MCF 10A (cell line): ENCODE measurements around the genes YBX3 and TAS2R13.

GRCh38 chr12:10710497-10711262 is 12.4 kb downstream of the YBX3 start:
- PRO-cap: no peak
- RRBS: no CpG with 5 or more reads among the region's 2 CpGs

DNA sequence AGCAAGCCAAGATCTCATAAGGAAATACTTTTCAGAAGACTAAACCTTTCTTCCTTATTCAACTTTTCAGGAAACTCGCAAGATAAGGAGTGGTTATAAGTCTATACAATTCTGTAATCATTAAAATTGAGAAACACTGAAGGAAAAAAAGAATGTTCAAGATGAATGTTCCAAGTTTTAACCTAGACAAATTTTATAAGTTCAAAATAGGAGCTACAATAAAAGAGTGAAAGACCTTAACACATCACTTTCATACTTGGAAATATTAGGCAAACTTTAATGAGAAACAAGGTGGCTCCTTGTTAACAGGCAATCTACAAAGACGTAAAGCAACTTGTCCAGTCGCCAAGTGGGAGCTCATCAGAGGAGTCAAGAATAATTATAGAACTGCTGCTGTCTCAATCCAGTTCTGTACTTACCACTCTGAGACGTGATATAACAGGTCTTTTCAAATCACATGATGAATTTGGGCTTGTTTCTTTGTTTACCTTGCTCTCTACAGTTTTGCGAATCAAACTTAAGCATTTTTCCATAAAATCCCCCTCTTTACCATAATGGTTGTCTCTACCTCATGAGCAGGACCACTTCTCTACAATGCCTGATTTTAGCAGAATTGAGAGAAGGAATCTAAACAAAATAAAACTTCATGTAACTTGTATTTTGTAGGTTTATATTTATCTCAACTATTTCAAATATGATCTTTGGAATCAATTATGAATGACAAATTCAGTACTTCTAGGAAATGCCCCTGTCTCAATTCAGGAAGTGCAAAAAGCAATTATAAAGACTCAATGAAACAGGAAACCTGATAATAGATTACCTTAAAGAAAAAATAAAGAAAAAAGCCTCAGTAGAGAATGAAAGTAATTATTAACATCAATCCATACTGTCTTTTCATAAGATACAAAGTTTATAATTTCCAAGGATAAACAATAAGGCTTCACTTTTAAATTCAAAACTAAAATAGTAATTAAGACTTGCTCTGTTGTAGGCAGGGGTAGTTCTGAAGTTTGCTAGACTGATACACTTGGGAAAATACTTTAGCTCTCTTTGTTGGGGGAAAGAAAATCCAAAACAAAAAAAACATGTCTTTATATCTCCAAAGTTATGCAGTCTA is 3.5 kb downstream of the YBX3 start:
- PRO-cap: no peak
- RRBS: no CpG with 5 or more reads among the region's 5 CpGs

GRCh38 chr12:10722973-10723859 is at the start of gene YBX3:
YBX3 (minus strand) TSS chr12:10723323.
- PRO-cap: bidirectional peak, plus-strand start at chr12:10723479, minus-strand start at chr12:10723323
- RRBS: under 1% methylated on average over 11 of the region's 85 CpGs

GRCh38 chr12:10909287-10909729 is at the start of gene TAS2R13:
TAS2R13 (minus strand) TSS chr12:10909562.
- PRO-cap: no peak
- RRBS: no CpG with 5 or more reads among the region's 2 CpGs

DNA sequence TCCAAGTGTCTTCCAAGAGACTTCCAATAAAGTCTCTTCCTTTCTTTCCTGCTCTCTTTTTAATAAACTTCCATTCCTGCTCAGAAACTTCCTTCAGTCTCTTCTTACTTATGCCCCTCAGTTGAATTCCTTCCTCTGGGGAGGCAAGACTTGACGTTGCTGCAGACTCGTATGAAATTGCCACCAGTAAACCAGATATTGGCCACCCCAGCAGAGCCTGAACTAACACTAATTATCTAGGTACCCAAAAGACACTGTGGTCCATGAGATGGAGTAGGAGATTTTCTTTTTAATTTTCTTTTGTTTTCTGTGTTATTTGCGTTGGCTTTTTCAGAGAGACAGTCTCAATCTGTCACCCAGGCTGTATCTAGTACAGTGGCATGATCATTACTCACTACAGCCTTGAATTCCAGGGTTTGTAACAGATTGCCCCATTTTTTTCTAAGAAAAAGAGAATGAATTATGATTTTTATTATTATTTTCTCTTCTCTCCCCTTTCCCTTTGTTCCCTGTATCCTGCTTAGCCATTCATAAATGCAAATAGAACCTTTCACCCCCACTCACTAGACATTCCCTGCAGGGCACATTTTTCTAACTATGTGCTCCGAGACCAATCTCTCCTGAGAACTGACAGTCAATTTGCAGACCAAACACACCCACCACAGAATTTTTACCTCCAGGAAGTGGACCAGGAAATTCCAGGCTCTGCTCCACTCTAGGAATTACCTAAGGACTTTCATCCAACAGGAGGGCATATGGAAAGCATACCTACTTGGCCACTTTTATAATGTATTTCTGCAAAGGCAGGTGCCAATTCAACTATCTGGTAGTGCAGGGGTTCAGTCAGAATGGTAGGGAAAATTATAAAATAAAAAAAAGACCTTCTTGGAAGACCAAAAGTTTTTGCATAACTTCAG is 8.7 kb upstream of the TAS2R46 start:
- PRO-cap: no peak
- RRBS: no CpG with 5 or more reads among the region's 4 CpGs

GRCh38 chr12:11654167-11654769 is 4.8 kb downstream of the ETV6 start:
- PRO-cap: no peak
- RRBS: no CpG with 5 or more reads among the region's 4 CpGs

DNA sequence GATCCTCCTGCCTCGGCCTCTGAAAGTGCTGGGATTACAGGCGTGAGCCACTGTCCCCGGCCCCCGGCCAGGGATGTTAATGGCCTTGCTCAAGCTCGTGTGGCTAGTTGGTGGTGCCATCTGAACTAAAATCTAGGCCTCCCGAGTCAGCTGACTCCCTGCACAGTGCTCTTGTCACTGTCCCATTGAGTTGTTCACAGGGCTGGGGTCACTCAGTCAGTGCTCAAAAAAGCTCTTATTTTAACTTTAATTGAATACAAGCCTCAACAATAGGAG is 8.9 kb downstream of the ETV6 start:
- PRO-cap: no peak
- RRBS: no CpG with 5 or more reads among the region's 6 CpGs

DNA sequence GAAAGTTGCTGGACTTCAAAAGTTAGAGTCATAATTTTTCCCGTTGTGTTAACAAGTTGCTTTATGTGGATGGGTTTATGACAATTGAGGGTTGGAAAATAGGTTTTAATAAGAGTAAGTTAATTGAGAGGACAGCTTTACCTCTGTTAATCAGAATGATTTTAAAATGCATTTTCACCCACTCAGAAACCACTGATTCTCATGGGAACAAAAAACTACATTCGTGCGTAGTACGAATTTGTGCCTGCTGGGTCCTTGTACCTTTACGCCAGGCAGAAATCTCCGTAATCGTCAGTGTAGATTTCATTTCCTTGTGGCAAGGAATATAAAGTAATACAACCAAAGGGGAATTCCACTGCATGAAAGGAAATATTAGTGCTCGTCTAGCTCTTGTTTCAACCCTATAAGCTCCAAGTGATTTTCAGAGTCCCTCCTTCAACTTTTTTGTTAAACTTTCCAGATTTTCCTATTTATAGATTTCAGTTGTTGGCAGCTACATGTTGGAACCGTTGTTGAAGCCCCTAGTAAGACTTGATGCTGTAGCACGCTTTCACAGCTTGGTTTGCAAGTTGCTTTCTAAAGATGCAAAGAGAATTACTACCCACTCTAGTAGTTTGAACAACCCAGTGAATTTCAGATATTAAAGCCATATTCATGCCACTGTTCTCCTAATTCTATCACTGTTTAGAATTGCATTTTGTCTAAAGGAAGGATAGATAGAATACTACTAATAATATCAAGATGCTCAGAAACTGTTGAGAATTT is 90.6 kb downstream of the ETV6 start:
- PRO-cap: no peak
- RRBS: no CpG with 5 or more reads among the region's 10 CpGs

DNA sequence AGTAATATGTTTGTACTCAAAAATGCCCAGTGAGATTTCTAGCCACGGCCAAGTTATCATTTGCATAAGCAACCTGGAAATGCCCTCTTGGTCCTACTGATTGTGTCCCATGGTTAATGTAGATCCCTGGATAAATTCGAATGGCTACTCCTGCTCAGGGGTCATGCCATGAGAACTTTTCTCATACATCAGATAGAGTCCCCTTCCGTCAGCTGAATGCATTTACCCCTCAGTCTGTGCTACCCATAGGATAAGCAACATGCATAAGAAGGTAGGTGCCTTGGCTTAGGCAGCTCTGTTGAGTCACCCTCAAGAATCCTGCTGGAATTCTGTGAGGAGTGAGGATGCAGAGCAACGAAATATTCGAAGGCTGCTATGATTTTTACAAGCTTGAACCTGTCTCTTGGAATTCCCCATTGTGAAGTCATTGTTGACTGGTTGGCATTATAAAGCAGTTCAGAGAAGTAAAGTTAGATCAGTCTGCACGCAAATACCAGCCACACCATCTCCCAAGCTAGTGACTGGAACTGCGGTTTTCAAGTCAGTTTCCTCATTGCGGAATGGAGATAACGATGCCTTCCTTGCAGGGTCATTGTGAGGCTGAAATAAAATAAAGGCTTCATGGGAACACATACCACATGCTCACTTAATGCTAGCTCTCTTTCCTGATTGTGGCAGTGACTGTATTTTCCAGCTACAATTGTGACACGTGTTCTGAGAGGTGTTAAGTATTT is 96.5 kb downstream of the ETV6 start:
- PRO-cap: unidirectional peak, plus-strand start at position 473 of the sequence
- RRBS: no CpG with 5 or more reads among the region's 10 CpGs

DNA sequence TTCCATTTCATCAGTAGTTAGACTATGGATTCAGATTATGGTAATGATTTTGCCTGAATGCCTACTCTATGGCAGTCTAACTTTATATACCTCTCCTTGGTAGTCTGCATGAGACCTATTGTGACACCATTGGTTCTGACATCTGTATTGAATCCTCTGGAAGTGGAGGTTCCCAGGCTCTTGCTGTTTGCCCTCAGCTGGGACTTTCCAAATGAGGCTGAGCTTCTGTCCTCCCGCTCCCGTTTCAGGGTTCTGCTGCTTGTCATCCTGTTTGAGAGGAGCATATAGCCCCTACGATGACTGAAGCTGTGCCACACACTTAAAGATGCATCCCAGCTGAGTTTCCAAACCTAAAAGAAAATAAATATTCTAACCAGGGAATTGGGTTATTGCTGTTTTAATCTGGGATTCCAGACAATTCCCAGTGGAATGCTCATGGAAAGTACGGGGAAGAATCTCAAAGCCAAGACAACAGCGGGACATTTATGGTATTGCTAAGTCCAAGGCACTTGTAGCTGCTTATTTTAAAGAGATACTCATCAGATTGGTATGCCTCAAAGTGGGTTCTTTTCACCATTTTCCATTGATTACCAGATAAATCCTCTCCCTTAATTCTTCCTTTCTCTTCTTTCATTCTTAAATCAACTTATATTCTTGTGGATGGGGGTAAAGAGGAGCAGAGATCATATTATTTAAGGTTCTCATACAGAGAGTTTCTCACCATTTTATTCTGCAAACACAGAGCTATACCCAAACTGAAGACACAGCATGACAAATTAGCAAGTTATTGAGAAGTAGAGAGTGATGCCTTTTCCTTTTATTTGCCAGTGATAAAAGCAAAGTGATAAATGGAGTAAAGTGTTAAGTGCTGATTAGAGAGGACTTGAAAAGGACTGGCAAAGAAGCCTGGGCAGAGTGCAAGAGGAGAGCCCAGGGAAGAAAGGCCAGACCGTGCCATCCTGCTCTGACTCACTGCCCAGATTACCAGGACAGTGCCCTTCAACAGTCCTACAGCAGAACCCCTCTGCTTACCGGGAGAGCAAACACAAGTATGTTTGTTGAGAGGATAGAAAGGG is 106.2 kb downstream of the ETV6 start:
- PRO-cap: no peak
- RRBS: no CpG with 5 or more reads among the region's 7 CpGs

GRCh38 chr12:11815206-11815785 is 165.8 kb downstream of the ETV6 start:
- PRO-cap: no peak
- RRBS: no CpG with 5 or more reads among the region's 4 CpGs

GRCh38 chr12:12008858-12009830 is 61.6 kb upstream of the BCL2L14 start:
- PRO-cap: no peak
- RRBS: no CpG with 5 or more reads among the region's 13 CpGs

DNA sequence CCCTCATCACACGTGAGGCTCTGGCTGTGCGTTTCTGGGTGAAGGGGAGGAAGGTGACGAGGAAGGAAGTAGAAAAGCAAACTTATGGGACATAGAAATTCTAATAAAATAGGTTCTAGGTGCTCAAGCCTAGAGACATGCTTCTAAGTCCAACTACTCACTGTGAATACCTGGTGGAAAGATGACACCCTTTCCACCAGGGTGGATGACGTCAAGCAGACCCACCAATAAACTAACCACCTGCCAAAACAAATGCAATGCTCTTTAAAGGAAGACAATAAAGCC is 43.0 kb upstream of the BCL2L14 start:
- PRO-cap: no peak
- RRBS: no CpG with 5 or more reads among the region's 4 CpGs

GRCh38 chr12:12032416-12033611 is 37.9 kb upstream of the BCL2L14 start:
- PRO-cap: unidirectional peak, minus-strand start at chr12:12032989
- RRBS: no CpG with 5 or more reads among the region's 32 CpGs

- PRO-cap: no peak
- RRBS: no CpG with 5 or more reads among the region's 5 CpGs
These were observed 27.8 kb downstream of the LRP6 start for GRCh38 chr12:12238848-12239648.

DNA sequence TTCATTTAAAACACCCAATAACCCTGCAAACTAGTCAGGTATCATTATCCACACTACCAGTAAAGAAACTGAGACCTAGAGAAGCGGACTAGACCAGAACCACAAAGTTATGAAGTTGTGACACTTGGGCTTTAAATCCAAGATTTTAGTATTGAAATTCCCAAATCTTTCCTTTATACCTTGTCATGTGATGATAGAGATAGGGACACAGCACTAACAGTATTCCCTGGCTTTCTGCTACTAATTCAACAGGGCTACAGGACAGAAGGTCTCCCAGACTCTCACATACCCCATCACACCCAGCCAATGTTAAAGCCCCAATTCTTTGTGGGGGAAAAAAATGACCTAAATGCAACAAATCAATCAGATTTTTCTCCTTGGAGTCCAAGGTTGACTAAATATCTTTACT is 2.6 kb downstream of the LRP6 start:
- PRO-cap: no peak
- RRBS: no CpG with 5 or more reads among the region's 1 CpG

DNA sequence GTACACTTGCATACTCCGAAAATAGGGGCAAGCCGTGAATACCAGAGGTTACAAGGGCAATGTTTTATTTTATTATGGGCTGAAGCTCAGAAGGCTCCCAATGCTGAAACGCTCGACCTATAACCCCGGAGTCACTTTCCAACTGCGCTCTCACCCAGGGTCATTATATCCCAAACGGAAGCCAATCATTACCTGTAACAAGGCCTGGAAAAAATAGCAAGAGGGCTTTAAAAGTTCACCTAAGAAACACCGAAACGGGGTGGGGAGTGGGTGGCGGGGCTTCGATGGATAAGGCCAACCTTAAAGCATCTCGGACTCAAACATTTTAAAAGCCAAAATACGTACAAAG is 877 bp downstream of the LRP6 start:
- PRO-cap: no peak
- RRBS: no CpG with 5 or more reads among the region's 13 CpGs

- PRO-cap: no peak
- RRBS: no CpG with 5 or more reads among the region's 17 CpGs
These were observed 622 bp upstream of the LRP6 start for GRCh38 chr12:12267459-12267872.

DNA sequence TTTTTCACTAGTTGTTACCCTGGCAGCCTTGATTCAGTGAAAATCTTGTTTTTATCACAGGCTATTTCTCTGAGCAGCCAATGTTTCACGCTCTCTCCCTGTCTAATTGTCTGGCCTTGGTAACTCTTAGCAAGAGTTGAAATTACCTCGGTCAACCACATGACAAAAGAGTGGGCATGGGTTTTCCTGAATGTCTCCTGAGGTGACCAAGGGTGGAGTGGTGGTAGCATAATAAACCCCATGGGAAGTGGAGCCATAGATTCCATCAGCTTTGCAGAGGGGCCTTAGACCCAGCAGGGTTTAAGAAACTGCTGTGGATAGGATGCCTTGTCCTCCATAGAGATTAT is 43.3 kb downstream of the BORCS5 start:
- PRO-cap: no peak
- RRBS: no CpG with 5 or more reads among the region's 2 CpGs

DNA sequence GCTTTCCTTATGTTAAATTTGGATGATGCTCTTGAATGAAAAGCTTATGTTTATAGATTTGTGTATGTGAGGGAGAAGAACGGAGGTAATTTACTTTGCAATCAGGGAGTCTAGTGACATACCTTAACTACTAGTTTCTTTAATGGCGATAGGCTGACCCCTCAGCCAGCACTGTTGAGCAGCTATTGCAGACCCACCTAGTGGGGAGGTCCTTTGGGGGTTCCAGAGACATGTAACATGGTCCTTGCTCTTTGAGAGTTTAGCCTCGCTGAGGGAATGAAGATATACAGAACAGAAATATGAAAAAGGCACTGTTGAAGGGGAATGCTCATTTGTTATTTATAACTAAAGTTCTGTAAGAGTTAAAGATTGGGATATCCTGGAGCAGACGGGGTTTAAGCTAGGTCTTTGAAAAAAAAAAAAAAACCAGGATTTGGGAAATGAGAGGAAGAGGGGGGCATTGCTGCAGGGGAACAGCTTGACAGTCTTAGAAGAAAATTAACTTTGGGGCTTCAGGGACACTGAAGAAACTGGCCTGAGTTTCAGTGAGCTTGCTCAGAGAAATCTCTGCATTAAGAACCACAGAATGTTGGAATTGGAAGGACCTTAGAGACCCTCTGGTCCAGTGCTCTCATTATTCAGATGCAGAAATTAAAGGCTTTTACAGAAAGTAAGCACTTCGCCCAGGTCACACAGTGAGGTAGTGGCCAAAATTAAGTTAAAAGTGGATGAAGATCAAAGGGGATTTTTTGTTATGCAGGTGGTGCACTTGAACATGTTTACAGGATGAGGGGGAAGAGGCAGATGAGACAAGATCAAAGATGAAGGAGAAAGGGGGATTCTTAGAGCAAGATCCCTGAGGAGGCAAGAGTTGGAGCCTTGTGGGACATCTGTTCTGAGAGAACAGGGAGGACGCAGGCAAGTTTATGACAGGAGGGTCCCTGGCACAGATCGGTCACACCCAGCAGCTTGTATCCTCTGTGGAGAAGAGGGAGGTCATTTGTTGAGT is 83.6 kb downstream of the BORCS5 start:
- PRO-cap: no peak
- RRBS: no CpG with 5 or more reads among the region's 7 CpGs